Right common carotid artery plus branches (tissue), 1 donor: ENCODE measurements around a stretch of chr10.

- PRO-cap = no peak
Observed at GRCh38 chr10:72065320-72065641, 23.1 kb downstream of the SPOCK2 start.

DNA sequence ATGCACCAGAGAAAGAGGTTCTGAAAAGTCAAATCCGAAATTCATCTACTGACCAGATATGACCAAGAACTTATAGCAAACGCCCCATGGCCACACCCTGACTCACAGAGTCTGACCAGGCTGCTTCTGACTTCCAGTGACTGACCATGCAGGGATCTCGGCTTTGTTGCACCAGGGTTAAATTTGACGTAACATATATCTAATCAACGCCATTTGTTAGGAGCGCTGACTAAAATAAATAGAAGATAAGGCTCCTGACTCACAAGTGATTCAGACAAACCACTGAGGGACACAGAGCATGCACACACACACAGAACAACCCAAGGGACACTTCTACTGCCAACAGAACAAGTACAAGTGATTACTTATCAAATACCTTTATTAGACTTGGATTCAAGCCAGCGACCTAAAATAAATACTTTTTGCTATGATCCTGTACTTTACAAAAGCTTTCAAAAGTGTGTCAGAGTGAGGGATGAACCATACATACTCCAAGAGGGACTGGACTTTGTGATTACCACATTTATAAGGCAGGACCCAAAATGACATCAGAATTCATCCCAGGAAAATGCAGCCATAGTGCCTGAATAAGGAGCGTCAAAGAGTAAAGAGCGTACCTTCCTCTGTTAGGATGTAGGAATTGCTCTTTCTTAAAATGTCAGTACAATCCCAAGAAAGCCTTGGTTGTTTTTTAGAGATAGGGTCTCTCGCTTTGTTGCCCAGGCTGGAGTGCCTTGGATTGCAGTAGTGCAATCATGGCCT, 9.5 kb upstream of the SPOCK2 start:
- PRO-cap = no peak

DNA sequence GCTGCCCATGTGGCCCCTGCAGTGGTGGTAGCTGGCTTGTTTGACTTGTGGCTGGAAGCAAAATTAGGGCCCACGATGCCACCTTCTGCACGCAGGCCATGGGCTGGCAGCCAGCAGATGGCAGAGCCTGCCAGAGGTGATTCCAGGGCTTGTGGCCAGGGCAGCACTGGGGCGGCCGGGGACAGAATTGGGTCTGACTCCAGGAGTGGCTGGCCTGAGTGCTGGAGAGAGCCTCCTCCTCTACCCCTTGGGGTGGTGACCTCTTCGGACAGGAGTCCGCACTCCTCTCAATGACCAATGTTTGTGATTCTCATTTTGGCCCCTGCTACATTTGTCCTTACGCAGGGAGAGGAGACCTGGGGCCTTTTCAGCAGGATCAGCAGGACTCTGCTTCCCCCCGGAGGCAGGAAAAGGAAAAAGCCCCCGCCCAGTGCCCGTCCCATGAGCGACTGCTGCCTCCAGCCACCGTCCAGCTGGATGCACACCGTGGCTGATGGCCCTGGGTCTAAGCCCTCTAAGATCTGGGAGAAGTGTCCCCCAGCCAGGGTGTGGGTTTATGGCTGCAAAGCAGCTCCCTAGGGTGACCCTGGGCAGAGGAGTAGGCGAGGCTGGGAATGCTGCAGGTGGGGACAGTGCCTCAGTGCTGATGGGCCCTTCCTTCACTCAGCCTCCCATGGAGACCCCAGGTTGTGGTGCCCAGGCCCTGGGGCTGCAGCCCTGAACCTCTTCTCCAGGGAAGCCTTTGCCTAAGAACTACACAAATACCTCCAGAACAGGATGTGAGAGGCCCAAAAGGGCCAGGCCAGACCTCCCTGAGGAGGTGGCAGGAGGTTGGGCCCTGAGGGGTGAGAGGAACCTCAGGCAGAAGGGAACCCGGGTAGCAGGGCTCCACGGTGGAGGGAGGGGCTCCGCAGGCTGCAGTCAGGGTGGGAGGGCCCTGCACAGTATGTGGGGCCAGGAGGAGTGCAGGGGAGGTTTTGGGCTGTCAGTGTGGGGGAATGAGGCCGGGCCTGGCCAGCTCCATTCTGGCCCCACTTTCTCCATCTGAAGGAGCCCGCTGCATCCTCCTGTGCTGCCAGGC, 26.3 kb downstream of the DNAJB12 start:
- PRO-cap = no peak

- PRO-cap = no peak
Observed at GRCh38 chr10:72353935-72354447, 728 bp downstream of the DNAJB12 start.

DNA sequence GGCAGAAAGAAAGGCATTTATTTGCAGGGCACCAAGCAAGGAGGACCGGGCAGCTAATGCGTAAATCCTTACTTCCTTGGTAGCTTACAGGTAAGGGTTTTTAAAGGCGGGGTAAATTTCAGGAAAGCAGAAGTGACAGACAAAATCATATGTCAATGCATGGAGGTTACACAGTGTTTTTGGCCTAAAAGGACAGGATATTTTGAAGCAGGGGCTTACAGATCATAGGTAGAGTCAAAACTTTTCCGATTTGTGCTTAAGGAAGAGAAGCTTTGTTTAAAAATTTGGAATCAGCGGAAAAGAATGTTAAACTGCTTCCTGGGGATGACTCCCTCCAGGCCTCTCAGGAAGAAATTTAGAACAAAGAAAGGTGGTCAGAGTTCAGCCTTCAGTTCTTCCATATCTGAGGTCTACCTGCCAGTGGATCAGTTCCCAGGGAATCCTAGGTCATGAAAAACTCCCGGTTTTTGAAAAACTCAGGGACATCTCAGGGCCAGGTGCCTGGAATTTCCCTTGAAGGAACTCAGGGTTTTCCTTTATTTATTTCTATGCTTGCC, 100.3 kb downstream of the MCU start:
- PRO-cap = no peak

DNA sequence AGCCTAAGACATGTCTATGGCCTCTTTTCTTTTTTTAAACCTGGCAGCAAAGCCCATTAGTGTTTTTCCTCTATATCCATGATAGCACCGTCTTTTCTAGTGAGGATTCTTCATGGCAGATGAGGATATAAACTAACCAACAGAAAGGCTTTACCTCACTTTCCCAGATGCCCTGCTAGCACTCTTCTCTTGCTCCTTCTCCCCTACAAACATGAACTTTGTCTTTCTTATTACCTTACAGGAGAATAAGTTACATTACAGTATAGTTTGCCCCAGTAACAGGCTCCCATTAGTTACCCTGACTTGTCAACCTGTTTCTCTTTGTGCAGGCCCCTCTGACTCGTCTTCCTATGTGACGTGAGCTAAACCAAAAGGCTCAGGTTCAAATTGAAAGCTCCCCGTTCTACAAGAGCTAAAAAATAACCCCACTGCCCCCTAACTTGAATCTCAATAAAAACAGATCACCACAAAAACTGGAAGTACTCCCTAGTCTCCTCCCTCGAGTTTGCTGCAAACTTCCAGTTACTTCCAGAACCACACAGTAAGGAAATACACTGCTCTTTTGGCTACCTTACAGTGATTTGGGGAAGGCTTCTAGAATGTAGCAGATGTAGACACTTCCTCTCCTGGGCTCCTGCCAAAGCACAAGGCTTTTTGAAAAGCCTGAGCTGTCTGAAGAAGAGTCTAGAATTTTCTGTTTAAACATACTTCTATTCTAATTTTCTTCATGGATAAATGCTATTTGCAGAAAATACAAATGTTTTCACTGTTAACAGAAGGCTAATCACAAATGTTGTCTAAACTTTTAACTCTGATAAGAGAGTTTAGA, 20.0 kb downstream of the P4HA1 start:
- PRO-cap = bidirectional peak, plus-strand start at position 576 of the sequence, minus-strand start at position 452 of the sequence

- PRO-cap = no peak
Observed at GRCh38 chr10:73470797-73471295, 25.0 kb downstream of the PPP3CB start.

DNA sequence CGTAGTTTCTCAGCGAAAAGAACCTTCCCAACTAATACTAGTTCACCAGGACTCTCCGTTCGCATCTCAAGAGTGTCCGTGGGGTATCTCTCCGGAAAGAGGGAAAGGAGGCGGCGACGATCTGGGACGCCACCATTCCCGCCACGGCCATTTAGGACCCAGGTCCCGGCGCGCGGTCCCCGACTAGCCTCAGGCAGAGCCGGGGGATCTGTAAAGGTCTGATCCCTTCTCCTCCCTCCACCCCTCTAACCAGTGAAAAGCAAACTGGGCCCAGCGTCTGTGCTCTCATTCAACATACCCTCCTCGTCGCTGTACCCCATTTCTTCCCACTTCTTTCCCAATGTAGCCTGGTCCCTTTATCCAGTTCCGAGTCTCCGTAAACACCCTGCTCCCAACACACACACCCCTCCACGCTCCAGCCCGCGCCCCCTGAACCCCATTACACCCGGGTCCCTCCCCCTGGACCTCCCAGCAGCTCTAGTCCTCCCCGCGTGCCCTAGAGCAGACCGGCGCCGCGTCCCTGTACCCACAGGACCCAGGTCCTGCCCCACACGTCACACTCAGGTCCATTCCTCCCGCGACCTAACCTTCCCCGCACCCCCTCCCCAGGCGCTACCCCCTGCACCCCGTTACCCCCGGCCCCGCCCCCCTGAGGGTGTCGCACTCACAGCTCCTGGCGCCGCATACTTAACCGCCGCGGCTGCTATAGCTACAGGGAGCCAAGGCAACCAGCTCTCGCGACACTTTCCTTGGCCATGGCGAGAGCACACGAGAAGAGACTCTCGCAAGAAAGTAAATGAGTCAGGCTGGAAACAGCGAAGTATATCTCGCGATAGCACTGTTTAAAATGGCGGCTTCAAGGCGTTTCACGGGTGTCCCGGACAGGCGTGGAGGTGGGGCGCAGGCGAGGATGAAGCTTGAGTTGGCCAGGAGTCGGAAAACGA, 15.7 kb downstream of the MYOZ1 start:
- PRO-cap = bidirectional peak, plus-strand start at position 845 of the sequence, minus-strand start at position 685 of the sequence

GRCh38 chr10:73650744-73651390, 5.0 kb downstream of the SYNPO2L start:
- PRO-cap = no peak

- PRO-cap = no peak
Observed at GRCh38 chr10:73848771-73849001, 25.7 kb downstream of the CAMK2G start.

- PRO-cap = no peak
Observed at GRCh38 chr10:73867294-73867886, 7.0 kb downstream of the CAMK2G start.

DNA sequence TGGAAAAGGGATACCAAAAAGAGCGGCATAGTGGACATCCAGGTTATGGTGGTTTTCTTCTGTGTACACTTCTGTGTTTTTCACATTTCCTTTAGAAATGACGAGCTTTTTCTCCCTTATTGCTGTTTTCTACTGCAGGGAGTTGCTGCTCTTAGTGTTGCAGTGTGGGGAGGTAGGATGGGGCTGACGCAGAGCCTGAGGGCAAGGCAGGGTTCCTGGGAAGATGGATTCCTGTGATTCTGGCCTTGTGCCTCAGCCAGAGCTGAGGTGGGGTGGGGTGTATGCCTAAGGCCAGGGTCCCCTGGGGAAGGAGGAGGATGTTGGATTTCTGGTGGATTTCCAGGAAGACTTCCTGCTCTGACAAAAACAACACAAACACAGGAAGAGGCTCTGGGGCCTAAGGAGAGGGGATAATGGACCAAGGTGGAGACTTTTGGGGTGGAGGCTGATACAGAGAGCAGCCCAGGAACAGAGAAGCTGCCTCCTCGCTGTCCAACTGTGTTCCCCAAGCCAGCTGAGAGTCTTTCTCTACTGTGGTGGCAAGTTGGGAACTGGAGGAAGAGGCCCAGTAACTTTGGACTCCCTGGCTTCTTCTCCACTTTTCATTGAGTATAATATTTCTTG, 26.7 kb downstream of the PLAU start:
- PRO-cap = no peak

DNA sequence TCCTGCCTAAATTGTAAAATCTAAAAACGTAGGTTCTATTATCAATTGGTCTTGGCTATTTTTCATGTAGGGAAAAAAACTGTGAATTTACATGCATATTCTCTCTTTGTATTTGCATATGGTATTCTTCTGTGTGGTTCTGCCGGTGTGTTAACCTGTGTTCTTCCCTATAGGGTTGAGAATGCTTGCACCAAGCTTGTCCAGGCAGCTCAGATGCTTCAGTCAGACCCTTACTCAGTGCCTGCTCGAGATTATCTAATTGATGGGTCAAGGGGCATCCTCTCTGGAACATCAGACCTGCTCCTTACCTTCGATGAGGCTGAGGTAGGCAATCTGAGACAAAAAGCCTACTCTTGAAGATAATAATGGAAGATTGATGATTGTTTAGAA, 72.6 kb downstream of the VCL start:
- PRO-cap = no peak

DNA sequence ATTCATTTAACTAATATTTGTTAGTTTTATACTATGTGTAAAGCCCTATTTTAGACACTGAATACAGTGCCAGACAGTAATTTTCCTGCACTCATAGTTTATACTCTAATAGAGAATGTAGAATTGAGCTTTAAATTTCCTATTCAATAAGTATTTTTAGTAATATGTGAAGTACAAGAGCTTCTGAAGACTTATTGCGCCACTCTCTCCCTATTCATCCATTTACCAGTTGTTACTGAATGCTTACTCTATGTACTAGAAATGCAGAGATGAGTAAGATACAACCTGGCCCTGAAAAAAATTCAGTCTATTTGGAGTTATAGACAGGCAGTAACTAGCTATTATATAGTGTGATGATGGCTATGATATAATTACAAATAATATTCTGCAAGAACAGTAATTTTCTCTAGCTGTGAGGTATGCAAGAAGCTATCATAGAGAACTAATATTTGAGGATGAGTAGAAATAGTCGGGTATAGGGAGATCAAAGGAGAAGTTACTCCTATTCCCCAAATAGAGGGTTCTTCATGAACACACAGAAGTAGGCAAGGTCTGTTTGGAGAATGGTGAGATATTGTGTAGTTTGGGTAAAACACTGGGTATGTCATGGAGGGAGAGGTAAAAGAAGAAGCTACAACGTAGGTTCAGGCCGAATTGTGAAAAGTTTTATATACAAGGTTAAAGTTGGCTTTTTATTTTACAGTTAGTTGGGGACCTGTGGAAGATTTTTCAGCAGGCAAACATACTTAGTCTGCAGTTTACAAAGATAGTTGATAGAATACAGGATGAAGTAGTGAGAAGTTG, 99.0 kb downstream of the ADK start:
- PRO-cap = no peak

DNA sequence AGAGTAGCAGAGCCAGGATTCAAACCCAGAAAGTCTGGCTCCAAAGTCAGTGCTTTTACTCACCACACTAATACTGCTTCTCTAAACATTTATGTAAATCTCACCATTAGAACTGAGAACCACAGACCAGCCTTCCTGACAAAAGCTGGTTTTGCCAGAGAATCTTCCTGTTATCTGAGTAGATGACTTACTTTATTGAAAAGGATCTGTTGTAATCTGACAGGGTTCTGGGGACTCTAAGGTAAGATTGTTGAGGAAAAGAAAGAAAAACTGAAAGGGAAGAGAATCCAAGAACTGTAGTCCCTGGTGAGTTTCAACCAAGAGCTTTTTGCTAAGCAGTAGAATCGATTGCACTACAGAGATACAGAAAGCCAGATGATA, 153.5 kb upstream of the KAT6B start:
- PRO-cap = no peak

DNA sequence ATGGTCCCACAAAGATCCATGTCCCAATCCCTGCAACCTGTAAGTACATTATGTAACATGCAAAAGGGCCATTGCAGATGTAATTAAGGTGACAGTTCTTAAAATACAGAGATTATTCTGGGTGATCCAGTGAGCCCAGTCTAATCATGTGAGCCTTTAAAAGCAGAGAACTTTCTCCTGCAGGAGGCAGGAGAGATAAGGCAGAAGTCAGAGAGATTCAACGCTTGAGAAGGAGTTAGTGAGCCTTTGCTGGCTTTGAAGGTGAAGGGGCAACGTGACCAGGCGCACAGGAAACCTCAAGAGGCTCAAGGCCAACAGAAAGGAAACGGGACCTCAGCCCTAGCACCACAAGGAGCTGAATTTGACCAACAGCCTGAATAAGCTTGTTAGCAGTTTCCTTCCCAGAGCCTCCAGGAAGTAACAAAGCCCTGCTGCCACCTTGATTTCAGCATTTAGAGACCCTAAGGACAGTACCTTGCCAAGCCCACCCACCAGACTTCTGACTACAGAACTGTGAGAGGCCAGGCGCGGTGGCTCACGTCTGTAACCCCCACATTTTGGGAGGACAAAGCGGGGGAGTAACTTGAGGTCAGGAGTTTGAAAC, 87.4 kb upstream of the KAT6B start:
- PRO-cap = no peak

GRCh38 chr10:74825772-74826128, 650 bp upstream of the KAT6B start:
- PRO-cap = bidirectional peak, plus-strand start at chr10:74826421, minus-strand start at chr10:74826108

GRCh38 chr10:74881280-74881520, 54.8 kb downstream of the KAT6B start:
- PRO-cap = no peak

GRCh38 chr10:74889388-74889998, 63.1 kb downstream of the KAT6B start:
- PRO-cap = no peak

- PRO-cap = no peak
Observed at GRCh38 chr10:74923723-74924187, 97.4 kb downstream of the KAT6B start.